CD14-positive monocyte (primary cell): ENCODE measurements around the genes IP6K2 and USP4.

GRCh38 chr3:48215294-48216409 is 7.6 kb upstream of the CAMP start:
- CAGE, long polyA plus RNA: no peak

DNA sequence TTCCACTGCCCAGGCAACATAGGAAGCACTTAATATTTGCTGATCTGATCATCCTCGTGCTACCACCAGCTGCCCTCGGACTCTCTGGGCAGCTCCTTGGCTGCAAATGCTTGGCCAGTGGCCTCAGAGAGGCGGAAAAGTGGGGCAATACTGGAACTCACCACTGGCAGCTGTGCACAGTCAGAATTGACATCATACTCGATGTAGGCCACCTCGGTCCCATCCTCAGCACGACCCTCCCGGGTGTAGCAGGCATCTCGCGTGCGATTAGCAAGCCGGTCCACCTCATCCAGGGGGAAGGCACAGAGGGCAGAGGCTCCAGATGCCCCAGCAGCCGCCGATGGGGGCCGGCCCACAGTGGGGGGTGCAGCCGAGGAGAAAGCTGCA is 6.5 kb downstream of the PLXNB1 start:
- CAGE, long polyA plus RNA: no peak

DNA sequence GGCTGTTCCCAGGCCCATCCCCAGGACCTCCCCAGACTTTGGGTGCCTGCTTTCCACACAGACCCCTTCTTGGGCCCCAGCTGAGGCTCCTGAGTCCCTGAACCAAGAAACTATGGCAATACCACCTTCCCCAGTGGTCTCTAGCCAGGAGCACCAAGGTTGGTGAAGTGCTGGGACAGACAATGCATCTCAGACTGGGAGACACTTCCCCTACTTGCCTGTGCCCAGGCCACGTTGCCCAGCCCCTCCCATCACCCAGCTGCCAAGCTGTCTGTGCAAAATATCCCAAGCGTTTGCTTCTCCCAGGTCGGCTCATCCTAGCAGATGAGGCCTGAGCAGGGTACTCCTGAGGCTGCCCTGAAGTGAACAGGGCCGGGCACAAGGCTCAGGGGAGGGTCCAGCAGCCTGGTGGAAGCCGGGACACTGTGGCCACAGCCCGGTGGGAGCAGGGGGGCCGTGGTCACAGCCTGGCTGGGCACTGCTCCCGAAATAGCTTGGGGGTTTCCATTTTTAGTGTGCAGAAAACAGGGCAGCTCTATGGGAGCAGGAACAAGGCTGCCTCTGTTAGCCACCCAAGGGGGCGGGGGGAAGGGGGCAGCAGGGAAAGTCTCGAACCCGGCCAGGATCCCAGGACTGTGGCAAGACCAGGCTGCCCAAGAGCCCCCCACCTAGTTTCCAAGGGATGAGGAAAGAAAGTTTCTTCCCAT is 3.5 kb downstream of the PLXNB1 start:
- CAGE, long polyA plus RNA: no peak

- CAGE, long polyA plus RNA: no peak
These were observed 1.4 kb downstream of the PLXNB1 start for GRCh38 chr3:48428171-48429194.

GRCh38 chr3:48503026-48503379 is 971 bp downstream of the SHISA5 start:
- CAGE, long polyA plus RNA: no peak

DNA sequence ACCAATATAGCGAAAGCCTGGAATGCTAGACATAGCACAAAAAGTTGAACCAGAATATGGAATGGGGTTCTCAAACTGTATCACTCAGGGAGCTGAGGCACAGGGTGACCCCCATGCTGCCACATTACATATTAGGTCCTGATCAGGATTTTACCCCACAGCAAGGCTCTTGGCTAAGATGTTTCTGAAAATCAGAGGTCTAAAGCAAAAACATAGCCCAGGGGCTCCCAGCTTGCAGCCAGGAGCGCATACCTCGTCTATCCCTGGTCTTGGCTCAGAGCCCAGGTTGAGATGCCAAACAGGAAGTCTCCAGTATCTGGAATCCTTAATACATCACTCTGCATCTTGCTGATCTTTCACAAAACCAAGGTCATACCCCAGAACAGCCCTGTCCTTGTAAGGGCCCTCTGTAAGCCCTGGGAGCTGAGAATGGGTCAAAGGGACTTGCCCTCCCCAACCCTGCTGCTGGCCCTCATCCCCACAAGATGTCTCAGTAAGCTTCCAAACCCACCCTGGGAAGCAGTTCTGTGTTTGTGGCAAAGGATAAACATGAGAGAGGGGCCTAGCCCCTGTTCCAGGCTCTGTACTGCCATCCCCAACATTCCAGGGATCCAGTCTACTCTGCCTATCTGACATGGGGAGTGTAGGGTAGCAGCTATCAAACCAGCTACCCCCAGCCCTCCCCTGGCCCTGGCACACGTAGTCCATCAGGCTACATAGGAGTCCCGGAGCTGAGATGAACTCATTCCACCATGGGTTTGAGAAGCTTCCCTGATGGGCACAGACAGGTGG is 2.4 kb downstream of the NCKIPSD start:
- CAGE, long polyA plus RNA: no peak

DNA sequence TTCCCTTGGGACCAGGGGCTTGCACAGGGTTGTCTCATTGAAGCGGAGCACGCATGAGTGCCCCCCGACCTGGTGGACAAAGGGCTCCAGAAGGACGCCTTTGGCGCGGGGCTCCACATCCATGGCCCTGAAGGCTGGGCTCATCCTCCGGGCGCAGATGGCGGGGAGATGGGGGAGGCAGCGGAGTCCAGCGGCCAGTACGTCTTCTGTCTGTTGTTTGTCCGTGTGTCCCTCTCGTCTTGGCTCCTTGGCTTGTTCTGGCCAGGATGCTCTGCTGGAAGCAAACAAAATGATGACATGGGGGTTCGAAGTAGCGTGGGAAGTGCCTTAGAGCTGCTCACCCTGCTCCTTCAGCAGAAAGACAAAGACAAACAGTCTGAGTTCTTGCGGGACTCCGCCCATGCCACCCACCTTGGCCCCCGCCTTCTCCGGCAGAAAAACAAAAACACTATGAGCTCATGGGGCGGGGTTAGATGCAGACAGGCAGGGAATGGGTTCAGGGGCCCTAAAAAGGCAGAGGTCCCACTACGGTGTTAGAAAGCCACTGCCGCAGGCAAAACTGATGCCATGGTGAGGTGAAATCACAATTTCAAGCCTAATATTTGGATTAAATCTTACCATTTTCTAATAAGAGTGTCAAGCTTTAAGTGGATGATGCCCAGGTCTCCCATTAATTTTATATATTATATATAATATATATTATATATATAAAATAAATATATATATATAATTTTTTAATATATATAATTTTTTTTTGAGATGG is 9.6 kb upstream of the NCKIPSD start:
- CAGE, long polyA plus RNA: no peak

GRCh38 chr3:48716467-48717589 is at the start of gene IP6K2:
TSS of gene IP6K2 (minus strand) at chr3:48717221.
- CAGE, long polyA plus RNA: start-site peak on the minus strand at chr3:48717186-48717222, 121 and 699 reads in 2 replicates

DNA sequence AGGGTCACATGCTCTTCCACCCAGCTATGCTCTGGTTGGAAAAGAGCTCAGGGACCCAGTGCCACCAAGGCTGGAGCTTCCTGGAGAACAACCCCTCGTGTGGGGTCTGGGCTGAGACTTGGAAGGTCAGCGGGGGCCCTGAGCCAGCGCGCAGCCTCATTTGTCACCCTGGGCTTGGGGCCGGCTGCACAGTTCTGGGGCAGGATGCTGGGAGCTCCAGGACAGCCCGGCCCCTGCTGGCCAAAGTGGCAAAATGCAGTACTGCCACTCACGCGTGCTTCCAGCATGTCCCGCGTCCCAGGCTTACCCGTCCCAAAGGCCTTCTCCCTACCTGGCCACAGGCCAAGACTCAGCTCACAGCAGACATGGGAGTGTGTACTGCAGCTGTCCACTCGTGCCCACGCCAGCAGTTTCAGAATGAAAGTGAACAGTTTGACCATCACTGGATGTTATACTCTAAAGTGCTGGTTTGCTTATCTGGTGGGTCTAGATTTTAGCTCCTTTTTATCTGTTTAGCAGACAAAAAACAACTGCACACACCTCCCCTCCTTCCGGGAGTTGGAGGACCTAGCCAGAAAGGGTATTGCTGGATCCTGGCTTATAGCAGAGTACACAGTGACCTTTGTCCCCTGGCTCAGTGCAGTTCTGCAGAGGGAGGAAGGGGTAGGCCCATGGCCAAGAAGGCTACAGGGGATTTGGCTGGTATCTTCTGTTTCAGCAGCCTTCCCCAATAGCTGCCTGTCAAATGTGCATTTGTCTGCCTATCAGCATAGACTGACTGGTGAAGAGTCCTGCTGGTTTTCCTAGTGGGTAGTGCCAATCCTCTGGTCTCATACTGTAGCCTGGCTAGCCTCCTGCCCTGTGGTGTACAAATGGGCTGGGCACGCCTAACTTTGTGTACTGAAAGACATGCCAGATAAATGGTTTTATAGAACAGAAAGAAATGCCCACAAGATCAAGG is 23.1 kb upstream of the IP6K2 start:
- CAGE, long polyA plus RNA: no peak

GRCh38 chr3:48919373-48919626 is 658 bp downstream of the ARIH2 start:
- CAGE, long polyA plus RNA: no peak

DNA sequence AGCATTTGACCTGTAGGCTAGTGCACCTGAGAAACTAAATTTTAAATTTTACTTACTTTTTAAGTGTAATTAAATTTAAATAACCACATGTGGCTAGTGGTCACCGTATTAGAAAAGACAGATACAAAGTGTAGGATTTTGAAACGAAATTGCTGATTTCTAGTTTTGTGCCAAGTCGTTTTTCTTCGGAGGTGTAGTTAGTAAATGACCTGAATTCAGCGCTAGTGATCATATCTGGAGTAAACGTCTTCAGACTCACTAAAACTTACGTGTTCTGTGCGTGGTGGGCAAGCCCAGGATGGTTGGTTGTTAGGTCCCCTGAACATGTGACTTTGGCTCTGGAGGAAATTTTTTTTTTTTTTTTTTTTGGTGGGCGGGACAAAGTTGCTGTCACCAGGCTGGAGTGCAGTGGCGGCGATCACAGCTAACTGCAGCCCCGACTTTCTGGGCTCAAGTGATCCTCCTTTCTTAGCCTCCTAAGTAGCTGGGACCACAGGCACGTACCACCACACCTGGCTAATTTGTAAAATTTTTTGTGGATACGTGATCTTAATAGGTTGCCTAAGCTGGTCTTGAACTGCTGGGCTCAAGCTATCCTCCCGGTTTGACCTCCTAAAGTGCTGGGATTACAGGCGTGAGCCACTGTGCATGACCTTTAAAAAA is 1.1 kb downstream of the ARIH2 start:
- CAGE, long polyA plus RNA: no peak

DNA sequence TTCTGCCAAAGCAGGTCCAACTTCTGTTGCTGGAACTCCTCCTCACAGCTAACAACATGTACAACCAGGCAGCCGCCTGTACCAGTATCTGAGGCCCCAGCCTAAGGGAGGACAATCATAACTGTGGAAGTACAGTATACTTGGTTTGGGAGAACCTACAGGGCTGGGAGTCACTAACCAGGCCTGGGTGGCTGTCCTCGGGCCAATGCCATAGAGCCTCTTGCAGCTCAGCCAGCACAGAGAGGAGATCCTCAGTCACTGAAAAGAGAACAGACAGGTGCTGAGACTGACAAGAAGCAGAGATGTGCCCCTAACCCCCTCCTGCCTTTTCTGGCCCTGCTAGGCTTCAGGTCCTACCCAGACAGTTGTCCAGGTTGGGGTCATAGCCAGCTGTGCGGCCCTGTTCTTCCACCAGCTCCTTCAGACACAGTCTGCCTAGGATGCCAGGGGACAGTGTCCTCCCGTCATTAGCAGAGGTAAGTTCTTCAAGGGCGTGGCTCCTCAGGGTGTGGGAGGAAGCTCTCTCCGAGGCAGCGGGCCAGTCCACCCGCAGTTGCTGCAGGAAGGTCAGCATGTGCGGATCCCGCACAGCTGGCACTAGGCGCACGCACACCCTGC is 1.0 kb downstream of the DALRD3 start:
- CAGE, long polyA plus RNA: no peak

- CAGE, long polyA plus RNA: no peak
These were observed 418 bp upstream of the NDUFAF3 start for GRCh38 chr3:49021600-49021805.

GRCh38 chr3:49024632-49025237 is 2.8 kb downstream of the NDUFAF3 start:
- CAGE, long polyA plus RNA: no peak

- CAGE, long polyA plus RNA: no peak
These were observed 17.8 kb downstream of the QRICH1 start for GRCh38 chr3:49076020-49076559.

DNA sequence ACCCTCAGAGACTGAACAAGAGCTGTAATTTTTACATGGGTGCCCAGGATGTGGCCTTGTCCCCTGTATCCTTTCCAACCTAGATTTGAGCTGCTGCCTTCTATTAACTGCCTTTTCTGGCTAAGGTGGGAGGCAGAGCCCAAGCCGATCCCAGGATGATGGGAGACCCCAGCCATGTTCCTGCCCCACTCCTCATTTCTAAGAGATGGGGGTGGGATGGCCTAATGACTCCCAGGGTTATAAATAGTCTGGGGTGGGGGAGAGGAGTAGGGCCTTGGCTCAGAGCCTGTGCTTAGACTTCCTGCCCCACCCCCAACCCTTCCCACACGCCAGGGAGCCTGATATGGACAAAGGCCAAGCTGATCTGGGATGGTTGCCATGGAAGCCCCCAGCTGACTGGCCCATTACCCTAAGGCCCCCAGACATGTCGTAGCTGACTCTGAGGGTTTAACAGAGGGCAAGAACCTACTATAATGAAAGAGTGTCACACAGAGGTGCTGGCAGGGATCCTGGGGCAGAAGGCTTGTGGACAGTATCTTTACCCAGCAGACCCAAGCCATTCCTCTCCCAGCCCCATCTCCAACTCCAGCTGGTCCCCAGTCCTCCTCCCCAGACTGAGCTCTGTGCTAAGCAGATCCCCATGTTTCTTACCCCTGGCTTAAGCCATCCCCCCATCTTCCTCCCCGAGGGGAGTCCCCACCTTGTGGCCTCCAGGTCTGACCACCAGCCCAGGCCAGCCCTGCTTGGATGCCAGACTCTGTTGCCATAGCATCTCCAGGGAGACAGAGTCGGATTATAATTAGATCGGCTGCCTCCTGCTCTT is 2.0 kb downstream of the KLHDC8B start:
- CAGE, long polyA plus RNA: no peak

DNA sequence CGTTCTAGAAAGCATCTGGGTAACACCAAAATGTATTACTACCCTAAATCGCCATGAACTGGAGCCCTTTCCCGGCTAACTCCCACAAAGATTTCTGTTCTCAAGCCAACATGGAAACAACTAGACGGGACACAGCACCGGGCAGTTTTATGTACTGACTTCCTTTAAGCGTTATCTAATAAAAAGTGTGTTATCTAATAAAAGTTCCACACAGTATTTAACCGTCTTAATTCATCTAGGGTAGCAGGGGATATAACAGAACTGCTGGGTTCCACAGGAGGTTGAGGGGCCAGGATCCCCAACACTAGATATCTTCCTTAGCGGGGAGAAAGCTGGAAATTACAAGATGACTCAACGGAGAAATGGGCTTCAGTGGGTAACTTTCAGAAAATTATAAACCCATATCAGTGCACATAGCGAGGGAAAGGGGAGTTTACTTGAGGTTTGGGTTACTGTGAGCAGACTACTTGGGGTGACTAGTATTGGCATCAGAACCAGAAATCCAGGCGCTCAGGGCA is 442 bp upstream of the C3orf62 start:
- CAGE, long polyA plus RNA: no peak

DNA sequence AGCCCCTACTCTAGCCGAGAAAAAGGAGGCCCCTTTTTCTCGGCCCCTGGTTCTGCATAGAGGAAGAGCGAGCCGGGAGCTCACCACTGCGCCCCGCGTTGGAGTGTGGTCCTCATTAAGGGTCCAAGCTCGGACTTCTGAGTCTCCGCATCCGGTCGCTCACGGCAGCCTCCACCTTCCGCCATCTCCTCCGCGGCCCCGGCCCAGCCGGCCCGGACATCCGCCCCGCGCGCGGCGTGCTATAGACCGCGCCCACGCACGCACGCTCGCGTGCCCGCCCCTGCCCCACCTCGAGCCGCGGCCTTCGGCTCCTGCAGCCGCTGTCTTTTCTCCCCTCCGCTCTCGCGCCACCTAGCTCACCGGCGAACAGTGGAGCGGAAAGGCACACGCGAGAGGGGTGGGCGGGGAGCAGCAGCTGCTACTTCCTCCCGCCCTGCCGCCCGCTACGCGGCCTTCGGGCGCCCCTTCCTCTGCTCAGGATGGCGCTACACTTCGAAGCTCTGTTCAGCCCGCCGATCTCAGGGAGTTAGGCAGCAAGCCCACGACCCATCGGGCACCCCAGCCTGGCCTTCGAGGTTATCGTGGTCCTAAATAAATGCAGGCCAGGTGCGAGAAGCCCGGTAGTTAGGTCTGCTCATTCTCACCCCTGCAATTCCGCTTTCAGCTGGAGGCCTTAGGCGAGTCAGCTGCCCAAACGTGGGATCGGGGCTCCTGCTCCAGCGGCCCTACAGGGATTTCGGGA is at the start of gene USP4:
USP4 (minus strand) TSS at position 214 of the 742 bp plus-strand sequence.
- CAGE, long polyA plus RNA: start-site peak on the minus strand centred at position 199 of the sequence, 22 bp wide, 173 and 343 reads in 2 replicates

GRCh38 chr3:49500688-49501038 is 30.6 kb downstream of the DAG1 start:
- CAGE, long polyA plus RNA: no peak

GRCh38 chr3:49666507-49667028 is 7.6 kb upstream of the APEH start:
- CAGE, long polyA plus RNA: no peak